Caco-2 (cell line): ENCODE measurements around a stretch of chr9.

- PRO-cap = no peak
- RRBS = no CpG with 5 or more reads among the region's 10 CpGs
Measured at GRCh38 chr9:304443-305265, 90.0 kb downstream of the DOCK8 start.

DNA sequence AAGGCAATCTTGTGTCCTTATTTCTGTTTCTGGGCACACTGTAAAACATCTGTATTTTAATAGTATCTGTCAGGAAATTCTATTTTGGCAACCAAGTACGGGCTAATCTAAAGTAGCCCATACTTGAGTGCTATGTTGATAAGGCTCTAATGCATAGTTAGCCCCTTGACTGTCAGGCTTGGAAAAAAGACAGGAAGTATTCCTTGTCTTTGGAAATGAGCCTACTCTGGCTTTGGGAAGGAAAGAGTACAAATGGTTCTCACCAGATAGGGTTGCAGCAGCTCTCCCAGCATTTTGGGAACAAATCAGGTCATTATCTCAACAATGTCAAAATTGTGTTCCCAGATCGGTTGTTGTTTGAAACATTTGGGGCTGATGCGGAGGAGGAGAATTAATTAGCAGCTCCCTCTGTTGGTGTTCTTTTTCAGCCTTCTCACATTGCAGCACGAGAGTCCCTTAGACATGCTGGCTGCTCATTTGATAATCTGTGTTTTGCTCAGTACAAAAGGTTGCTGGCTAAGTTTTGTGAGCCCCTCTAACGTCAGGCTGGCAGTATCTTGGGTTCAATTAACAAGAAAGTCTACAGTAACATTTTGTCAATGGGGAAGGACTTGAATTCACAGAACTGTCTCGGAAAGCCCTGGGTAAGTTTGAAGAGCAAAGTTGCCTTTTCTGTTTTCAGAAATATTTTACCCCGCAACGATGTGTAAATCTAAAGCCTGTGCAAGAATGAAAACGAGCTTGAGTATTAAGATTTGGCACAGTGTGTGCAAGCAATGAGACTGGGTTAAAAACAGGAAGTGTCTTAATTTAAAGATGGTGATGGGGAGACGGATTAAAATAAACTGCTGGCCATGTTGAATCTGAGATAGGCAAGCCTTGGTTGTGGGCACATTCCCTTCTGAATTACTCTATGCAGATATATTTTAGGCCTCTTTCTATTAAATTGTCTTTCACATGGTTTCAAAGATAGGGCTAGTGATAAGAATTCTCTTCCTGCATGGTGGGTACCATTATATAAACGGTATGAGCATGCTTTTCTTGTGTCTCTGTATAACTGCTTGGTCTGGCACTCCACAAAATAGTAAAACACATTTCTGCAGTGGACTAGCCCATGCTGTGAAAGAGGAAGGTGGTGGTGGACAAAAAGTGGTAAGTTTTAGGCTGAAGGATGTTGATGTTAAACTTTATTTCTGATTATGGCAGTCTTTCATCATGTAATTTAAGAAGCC, 42.6 kb downstream of the KANK1 start:
- PRO-cap = no peak
- RRBS = no CpG with 5 or more reads among the region's 11 CpGs

DNA sequence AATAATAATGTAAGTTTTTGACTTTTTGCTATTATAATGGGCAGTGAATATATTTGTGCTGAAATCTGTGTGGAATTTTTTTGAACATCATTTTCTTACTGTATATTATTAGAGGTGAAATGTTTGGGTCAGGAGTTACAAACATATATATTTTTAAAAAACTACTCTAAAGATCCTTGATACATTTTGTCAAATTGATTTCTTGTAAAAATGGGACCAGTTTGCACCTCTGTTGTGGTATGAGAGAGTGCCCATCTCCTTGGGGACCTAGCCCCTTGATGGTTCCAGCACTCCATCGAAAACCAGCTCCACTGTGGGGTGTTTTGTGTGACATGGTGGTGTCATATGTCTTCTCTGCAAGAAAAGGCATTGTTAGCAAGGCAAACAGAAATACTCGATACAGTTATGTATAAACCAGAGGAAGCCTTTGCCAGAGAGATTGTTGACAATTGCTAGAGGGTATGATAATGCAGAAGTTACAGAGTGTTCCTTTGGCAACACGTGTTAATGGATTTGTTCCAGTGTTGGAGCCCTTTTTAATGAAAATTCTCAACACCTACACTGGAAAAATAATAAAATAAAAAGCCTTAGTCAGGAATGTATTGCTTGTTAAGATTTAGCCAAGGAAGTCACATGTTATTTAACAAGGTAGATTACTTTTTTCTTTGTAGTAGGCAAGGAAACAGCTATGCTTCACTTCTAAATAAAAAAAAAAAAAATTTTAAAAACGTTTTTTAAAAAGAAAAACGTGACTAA, 66.5 kb downstream of the KANK1 start:
- PRO-cap = no peak
- RRBS = no CpG with 5 or more reads among the region's 5 CpGs

- PRO-cap = no peak
- RRBS = no CpG with 5 or more reads among the region's 6 CpGs
Measured at GRCh38 chr9:589052-589827, 84.7 kb downstream of the KANK1 start.

DNA sequence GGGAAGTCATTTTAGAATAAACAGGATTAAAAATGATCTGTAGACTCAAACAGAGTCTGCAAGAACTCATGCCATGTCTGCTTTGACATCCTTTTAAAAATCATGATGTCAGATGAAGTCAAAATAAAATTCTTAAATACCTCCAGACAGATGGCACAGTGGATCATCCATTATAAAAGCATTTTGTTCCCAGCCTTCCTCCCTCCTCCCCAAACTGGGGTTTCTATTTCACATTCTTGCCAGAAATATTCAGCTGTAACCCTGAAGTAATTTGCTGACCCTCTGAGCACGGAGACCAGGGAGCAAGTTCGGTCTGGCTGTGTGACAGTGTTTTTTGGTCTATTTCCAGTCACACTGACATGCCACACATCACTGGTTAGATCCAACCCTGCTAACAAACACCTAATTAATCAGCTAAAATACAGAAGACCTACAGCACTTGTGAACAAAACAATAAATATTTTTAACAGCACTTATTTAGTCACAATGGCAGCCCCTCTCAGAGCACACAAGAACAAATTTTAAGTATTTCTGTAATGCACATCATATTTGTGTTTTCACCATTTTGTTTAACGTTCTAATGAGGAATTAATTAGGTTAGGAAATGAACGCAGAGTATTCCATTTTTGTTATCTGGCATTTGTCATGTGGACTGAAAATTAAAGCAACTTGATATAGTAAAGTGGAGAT, 126.1 kb upstream of the DMRT1 start:
- PRO-cap = no peak
- RRBS = no CpG with 5 or more reads among the region's 4 CpGs

DNA sequence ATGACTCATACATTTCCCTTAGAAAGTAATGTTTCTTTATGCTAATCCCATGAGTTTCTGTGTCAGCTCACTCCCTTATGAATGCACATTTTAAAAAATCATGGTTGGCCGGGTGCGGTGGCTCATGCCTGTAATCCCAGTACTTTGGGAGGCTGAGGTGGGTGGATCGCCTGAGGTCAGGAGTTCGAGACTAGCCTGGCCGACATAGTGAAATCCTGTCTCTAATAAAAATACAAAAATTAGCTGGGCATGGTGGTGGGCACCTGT, 89.2 kb upstream of the DMRT1 start:
- PRO-cap = no peak
- RRBS = no CpG with 5 or more reads among the region's 5 CpGs

DNA sequence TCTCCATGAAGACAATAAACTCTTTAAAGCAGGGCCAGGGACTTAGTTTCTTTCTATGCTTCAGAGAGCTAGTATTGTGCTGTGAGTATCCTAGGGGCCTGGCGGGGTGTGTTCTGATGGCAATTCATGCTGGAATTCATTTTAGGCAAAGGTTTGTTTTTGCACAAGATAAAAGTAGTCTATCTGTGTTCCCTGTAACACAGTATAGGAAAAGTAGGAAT, 31.0 kb upstream of the DMRT2 start:
- PRO-cap = no peak
- RRBS = no CpG with 5 or more reads among the region's 1 CpG

GRCh38 chr9:1298005-1298466, 247.9 kb downstream of the DMRT2 start:
- PRO-cap = no peak
- RRBS = no CpG with 5 or more reads among the region's 2 CpGs

- PRO-cap = no peak
- RRBS = no CpG with 5 or more reads among the region's 1 CpG
Measured at GRCh38 chr9:1939496-1939712, 75.7 kb upstream of the SMARCA2 start.

GRCh38 chr9:2053770-2054399, 38.7 kb downstream of the SMARCA2 start:
- PRO-cap = no peak
- RRBS = no CpG with 5 or more reads among the region's 5 CpGs

DNA sequence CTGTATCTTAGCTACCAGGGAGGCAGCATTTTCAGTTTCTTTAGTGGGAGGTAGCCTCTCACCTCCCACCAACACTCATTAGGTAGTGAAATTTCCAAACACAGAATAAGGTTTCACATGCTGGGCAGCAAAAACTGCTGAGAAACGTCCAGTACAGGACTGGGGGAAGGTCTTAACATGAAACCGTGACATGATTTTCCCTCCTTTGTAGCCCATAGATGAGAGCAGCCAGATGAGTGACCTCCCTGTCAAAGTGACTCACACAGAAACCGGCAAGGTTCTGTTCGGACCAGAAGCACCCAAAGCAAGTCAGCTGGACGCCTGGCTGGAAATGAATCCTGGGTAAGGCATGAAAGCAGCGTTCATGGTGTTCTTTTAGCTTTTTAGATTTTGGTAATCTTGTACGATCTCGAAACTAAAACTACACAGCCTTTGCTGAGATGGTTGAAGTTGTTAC, 57.9 kb downstream of the SMARCA2 start:
- PRO-cap = no peak
- RRBS = no CpG with 5 or more reads among the region's 8 CpGs

GRCh38 chr9:2157091-2157780, 142.1 kb downstream of the SMARCA2 start:
- PRO-cap = no peak
- RRBS = no CpG with 5 or more reads among the region's 10 CpGs

GRCh38 chr9:2260442-2261264, 245.5 kb downstream of the SMARCA2 start:
- PRO-cap = no peak
- RRBS = no CpG with 5 or more reads among the region's 3 CpGs

DNA sequence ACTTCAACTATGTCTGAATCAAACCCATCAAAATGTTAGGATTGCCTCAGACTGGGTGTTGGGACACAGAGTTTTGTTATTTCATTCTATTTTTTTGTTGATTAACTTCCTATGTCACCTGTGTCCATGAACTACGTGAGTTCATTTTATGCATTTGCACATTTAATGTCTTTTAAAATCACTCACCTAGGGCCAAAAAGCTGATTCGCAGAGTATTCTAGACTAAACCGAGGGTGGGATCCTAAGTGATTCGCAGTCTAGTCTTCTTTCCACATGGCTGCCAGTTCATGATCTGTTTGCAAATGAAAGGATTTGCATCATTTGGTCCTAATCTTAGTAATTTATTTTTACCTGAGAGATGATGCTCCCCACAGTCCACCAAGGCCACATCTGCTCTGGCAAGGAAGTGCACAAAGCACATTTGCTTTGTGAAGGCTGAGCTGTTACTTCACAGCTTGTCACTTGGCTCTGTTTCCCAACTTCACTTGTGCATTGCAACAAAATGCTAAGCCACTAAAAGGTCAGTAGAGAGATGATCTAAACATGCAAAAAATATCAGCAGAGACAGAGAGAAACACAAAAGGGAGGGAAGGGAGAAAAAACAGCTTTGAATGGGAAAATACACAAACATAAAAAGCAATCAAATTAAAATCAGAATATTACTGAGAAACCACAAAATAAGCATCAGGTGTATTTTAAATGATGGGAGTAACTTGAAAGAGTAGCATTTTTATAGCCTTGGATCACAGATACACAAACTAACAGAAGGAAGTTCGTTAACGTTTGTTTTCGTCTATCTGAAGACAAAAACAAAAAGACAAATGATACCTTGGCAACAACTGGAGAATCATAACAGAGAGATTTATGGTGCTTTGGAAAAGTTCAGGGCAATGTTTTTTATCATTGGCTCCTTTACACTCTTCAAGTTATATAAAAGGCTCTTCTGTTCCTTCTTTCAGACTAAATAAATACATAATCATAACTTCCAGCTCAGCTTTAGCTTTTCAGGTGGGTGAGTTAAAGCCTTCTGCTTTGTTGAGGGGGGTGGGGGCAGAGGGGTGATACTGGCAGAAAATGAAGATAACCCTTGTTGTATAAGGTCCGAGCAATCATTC, 128.3 kb upstream of the VLDLR start:
- PRO-cap = no peak
- RRBS = no CpG with 5 or more reads among the region's 8 CpGs

DNA sequence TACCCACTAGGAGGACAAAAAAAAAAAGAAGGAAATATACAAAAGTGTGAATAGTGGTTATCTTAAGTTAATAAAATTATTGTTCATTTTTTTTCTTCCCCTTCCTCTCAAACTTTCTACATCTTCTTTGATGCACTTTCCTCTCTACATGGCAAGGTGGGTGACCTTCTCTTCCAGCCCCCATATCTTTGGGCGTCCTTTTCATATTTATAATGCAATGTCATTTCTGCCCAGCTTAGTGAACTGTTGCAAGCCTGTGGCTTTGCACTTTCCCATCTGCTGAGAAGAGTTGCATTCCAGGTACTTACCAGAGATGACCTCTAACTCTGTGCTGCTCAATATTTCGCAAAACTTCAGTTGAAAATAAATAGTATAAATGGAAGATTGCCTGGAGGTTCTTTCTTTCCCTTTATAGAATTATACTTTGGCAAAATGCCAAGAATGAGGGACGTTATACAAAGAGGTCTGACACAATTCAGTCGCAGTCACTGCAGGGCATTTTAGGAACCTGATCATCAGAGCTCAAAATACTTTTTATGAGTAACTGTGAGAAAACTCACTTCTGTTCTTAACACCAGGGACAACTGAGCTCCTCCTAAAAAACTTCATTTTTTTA, 19.0 kb upstream of the VLDLR start:
- PRO-cap = no peak
- RRBS = no CpG with 5 or more reads among the region's 4 CpGs

DNA sequence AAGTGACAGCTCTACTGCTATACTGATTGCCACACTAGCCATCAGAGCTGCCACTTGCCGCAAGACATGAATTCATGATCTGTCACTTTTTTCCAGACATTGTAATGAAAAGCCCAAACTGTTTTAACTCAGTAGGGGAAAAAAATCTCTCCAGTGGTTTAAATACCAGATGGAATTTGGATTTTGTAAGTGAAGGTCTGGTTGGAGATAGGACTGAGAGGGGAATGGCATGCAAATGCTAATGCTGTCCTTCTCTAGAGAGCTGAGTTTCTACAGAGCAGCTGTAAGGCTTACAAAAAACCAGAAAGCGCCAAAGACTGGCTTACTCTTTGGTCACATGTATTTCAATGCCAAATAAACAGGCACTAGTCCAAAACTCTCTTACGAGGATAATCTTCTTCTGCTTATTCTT, 34.4 kb downstream of the PUM3 start:
- PRO-cap = bidirectional peak, plus-strand start outside the sequence, minus-strand start at position 226 of the sequence
- RRBS = no CpG with 5 or more reads among the region's 3 CpGs

DNA sequence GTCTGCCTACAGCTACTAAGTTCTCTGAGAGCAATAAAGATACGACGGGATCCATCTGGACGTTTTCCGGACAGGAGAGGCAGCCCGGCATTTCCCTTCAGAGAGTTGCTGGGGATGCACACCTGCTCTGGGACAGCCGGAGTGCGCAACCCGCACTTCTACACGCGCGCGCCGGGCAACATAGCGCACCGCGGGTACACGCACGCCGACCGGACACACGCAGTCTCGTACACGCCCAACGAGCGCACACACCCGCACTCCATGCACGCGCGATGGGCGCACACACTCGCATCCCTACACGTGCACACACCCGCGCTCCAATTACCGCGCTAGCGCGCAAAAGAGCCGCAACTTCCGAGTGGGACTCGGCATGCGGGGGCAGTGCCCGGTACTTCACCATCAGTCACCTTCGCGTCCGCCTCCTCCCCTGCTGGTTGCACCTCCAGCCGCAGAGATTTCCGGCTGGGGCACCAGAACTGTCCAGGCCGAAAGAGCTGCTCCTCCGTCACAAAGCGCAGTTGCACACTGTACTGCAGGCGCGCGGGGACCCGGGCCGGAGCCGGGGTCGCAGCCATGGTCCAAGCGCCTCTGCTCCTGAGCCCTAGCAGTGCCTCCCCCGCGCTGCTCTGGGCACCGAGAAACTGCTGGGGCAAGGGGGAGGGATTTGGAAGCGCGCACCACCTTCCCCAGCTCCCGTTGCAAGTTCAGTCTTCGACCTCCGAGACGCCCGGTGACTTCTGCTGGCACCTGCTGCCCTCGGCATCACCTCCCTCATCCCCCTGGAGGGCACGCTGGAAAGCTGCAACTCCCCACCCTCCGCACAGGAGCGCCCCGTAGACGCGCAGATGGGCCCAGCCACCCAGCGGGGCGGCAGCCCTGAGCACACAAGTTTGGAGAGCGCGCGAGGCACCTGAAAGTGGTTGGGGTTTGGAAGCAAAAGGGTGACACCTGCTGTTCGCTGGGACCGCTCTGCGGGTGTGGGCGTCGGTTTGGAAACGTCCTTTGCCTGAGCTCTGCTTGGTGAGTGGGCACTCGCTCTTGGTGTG, 337.3 kb upstream of the PUM3 start:
- PRO-cap = no peak
- RRBS = 94% methylated on average over 26 of the region's 88 CpGs

DNA sequence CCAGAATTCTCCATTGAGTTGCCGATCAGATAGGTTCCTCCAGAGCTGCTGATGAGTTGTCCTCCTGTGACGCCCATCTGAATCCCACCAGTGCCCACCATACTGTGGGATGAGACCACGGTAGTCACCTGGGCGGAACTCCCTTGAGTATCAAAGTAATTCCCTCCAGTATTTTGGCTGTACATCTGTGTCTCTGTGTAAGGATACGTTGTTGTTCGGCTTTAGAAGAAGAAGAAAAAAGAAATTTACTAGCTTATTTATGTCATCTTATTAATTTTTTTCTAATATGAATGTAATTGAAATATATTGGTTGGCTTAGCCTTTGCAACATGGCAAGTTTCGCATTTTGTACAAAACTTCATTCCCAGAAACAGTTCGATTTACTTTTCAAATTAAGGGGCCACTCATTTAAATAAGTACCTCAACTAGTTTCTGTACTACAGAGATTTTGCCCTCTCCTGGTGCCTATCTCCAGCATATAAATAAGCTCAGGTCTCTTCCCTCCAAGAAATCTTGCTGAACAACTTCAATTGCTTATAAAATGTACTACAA, 195.4 kb downstream of the RFX3 start:
- PRO-cap = no peak
- RRBS = no CpG with 5 or more reads among the region's 8 CpGs

DNA sequence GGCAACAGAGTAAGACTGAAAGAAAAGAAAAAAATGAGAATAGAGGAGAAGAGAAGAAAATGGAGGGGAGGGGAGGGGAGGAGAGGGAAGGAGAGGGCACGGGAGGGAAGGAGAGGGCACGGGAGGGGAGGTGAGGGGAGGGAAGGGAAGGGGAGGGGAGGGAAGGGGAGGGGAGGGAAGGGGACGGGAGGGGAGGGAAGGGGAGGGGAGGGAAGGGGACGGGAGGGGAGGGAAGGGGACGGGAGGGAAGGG, 23.7 kb downstream of the GLIS3 start:
- PRO-cap = no peak
- RRBS = no CpG with 5 or more reads among the region's 5 CpGs

DNA sequence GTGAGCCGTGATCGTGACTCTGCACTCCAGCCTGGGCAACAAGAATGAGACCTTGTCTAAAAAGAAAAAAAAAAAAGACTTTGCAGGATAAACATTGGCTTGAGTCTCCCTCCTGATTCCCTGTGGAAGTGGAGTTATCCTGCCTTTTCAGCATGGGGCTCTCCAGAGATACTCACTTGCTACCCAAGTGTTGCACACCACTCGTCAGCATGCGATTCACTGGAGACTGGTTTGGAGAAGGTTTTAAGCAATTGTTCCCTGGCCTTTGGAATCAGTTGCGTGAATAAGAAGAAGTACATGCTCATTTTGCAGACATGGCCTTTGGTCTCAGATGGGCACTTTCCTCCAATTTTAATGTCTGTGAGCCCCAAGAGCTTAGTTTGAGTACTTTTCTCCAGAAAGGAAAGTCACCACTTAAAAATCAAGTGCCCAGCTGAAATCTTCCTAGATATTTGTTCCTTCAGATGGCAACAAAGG, 2.5 kb downstream of the SLC1A1 start:
- PRO-cap = no peak
- RRBS = no CpG with 5 or more reads among the region's 5 CpGs